Foreskin keratinocyte (primary cell): Measurements from ENCODE around the genes MRGPRX4, LDHC and SPTY2D1.

DNA sequence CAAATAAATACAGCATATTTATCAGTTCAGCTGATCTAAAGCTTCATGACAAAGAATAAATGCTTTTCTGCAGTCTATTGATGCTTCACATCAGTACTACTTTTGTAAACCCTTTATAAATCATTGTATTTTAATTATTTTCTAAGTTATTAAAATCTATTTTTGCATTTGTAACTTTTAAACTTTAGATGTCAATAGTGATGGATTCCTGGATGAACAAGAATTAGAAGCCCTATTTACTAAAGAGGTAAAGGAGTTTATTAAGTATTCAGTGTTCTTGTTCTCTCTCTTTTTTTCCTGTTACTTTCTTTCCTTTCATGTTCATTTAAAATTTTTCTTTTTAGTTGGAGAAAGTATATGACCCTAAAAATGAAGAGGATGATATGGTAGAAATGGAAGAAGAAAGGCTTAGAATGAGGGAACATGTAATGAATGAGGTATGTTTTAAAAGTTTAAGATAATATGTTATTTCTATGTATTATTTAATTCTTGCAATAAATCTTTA, 35.2 kb downstream of the NUCB2 start:
- RAMPAGE, total RNA, result no peak

DNA sequence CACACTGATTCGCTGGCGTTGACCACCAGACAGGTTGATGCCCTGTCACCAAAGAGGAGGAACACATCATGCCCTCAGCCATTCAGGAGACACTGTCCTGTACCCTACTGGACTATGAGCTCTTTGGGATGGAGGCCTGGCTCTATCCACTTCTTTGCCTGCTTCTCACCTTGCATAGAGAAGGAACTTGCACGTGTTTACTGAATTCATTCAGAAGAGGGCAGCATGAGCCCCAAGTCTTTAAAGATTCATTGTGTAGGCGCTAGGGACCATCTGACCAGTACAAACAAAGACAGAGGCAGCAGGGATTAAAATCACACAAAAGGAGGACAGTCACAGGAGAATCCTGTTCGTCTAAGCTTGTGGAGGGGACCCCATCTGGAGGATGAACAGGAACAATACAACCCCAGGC, 24.3 kb upstream of the KCNJ11 start:
- RAMPAGE, total RNA, result no peak

DNA sequence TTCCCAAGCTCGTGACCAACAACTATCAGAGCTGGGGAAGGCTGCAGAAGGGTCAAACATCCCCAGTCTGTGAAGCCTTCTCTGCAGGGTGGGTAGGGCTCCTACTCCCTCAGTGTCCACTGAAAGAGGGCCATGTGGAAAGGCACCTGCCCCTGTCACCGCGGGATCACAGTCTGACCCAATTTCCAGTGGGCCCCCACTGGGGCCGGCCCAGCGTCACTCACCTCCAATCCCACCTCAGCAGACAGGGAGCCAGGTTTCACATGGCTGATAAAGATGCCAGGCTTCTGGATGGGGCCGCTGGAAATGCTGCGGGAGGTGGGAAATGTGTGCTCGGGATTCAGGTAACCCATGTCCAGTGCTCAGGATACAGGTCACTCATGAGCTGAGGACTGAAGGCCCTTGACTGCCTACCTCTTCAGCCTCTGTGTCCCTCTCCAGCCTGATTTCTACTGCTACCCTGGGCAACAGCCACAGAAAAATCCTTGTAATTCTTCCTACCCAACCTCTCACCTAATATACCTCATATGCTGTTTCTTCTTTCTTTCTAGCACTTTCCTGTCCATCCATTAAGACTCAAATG, 19.9 kb downstream of the USH1C start:
- RAMPAGE, total RNA, result no peak

DNA sequence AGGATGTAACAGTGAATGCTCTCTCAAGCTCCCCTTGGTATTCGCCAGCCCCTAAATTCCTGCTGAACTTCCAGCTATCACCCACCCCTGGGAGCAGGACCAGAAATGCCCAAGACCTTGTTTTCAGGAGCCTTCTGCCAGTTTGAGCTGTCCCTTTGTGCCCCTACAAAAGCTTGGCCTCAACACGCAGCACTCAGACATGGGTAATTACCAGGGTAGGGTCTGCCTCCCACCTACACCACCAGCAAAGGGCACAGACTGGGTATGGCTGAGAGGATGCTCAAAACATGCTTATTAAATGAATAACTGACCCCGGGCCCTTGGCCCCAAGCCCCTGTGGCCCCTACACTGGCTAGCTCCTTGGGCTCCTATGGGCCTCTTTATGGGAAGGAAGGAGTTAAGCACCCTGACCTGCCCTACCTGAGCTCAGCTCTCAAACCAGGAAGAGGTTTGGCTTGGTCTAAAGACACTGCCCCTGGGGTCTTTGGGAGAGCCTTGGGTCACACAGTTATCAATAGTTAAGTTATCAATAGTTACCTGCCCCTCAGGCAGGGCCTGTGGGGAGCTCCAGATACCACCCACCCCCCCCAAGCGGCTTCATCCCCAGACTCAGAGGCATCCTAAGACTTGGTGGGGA, 1.3 kb downstream of the USH1C start:
- RAMPAGE, total RNA, result no peak

- RAMPAGE, total RNA, result no peak
Observed at GRCh38 chr11:18011552-18012836, 853 bp downstream of the SERGEF start.

DNA sequence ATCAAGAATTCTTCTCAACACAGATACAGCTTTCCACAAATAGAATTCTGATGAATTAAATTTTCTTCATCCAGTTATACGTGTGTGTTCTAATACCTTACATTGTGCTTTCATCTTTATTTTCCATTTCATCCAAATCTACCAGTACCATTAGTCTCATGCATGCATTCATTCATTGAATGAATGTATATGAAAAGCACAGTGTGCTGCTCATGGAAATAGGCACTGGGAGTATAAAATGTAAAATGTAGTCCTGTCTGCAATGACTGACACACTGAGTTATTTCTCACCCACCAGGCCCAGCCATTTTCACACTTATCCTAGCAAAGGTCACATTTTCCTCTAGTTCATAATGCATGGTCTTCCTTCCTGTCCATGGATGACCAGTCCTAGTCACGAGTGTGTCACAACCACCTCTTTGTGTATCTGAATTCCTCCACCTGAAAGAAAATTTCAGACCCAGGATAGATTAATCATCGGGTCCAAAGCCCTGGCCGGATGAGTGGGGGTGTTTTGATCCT, at the start of gene MRGPRX4:
Gene MRGPRX4 (plus strand): TSS at position 366 of the 521 bp plus-strand sequence.
- RAMPAGE, total RNA, result no peak

GRCh38 chr11:18259264-18259918, 6.7 kb upstream of the SAA1 start:
- RAMPAGE, total RNA, result no peak

GRCh38 chr11:18269583-18270056, 3.6 kb downstream of the SAA1 start:
- RAMPAGE, total RNA, result no peak

DNA sequence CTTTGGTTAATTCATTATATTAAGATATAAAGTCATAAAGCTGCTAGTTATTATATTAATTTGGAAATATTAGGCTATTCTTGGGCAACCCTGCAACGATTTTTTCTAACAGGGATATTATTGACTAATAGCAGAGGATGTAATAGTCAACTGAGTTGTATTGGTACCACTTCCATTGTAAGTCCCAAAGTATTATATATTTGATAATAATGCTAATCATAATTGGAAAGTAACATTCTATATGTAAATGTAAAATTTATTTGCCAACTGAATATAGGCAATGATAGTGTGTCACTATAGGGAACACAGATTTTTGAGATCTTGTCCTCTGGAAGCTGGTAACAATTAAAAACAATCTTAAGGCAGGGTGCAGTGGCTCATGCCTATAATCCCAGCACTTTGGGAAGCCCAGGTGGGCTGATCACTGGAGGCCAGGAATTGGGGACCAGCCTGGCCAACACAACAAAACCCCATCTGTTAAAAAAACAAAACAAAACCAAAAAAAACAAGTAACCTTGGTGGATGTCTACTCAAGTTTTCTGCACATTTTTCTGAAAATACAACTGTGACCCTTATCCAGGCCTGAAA, 4.2 kb upstream of the LDHC start:
- RAMPAGE, total RNA, result no peak

DNA sequence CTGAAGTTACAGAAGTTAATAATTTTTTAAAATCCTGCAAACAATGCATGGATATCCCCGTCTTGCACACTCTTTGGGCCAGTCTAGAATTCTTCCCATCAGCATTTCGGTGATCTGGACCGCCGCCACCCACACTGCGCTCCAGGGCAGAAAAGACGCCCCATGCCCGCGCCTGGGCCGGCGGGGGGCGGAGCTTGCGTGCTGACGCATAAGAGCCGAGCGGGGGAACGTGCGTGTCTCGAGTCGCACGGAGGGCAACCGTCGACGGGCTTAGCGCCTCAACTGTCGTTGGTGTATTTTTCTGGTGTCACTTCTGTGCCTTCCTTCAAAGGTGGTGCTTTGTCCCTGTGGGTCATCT, at the start of gene LDHC:
Gene LDHC (plus strand): TSS at position 241 of the 358 bp plus-strand sequence.
- RAMPAGE, total RNA, result no peak

- RAMPAGE, total RNA, result no peak
Observed at GRCh38 chr11:18483797-18484251, 28.2 kb downstream of the LDHAL6A start.

DNA sequence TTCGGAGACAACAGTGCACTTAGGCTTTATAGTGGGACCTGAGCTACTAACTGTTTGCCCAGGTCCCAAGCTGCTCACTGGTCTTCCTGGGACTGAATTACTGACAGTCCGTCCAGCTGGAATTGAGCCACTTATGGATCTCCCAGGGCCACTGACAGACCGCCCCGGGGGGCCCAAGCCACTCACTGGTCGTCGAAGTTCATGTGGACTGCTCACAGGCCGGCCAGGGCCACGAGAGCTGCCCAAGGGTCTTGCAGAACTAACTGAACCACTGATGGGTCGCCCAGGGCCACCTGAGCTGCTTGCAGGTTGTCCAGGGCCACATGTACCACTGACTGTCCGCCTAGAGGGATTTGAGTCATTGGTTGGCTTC, 15.1 kb downstream of the MISFA start:
- RAMPAGE, total RNA, result no peak

DNA sequence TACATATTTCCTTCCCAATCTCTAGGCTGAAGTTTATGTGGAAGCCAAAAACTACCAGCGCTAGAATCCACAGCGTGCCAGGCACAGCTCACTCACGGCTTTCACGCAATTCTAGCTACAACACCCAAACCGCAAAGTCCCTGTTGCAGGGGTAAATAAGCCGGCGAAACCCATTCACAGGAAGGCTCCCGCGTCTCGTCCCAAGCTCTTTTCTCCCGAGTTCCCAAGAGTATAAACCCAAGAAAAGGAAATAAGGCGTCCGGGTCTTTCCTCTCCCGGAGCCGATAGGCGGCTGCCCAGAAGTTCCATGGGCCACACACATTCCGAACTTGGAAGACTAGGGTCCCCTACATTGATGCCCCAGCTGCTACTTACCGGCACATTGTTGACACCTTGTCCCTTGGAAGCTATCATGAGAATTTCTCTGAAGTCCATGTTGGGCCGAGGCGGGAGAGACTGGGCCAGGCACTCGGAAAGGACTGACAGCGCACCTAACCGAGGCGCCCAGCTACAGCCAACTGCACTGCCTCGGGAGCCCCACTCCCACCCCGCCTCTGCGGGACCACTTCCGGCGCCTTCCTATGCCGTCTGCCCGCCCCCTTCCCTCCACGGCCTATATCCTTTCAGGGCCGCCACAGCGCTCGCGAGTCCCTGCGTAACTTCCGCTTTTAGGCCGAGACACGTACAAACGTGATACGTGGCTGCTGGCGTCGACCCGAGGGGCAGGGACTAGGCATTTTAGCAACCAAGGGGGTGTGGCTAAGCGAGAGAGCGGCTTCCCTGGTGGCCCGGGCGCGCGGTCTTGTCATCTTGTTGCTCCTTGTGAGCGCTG, at the start of gene SPTY2D1:
Gene SPTY2D1 (minus strand): TSS at position 520 of the 832 bp plus-strand sequence.
- RAMPAGE, total RNA, result start-site peak on the minus strand centred at position 531 of the sequence, 30 bp wide, 141 and 149 reads in 2 replicates

GRCh38 chr11:18707515-18708096, 9.0 kb downstream of the TMEM86A start:
- RAMPAGE, total RNA, result no peak

DNA sequence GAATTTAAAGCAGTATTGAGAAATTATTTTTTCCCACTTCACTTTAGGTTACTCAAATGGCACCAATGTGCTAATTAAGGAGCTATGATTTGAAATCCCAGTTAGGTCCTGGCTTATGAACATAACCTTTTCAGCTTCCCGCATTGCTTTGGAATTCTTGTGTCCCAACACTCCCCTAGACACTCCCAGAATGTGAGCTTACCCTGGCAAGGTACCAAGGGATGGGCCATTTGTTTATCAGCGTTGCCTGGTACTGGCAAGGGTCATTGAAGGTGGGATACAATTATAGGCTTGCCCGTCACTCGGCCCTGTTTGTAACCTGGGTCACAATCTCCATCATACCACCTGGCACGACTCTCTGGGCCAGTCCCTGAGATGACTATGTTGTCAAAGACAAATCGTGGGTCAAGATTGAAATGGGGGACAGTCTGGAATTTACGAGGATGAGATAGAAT, 5.4 kb downstream of the CSRP3 start:
- RAMPAGE, total RNA, result no peak

GRCh38 chr11:19401634-19402256, 161.0 kb upstream of the E2F8 start:
- RAMPAGE, total RNA, result no peak

DNA sequence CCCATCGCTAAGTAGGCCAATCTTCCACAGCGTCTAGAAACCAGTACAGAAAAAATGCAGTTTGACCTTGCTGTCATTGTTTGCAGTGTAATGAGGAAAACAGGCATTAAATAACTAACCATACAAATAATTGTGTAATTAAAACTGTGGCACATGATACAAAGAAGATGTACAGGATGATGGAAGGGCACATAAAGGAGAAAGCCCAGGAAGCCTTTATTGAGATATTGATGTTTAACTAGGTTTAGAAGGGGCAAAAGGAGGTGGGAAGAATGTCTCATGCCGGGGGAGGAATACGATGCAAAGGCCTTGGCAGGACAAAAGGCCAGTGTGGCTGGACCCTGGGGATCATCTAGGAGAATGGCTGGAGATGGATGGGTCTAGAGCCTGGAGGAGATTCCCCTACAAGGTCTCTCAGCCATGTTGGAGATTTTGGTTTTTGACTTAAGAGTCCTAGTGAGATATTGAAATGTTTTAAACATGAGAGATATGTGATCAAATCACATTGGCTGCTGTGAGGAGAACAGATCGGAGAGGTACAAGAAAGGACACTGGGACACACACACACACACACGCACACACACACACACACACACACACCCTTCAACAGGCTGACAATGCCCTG, 200.2 kb upstream of the E2F8 start:
- RAMPAGE, total RNA, result no peak

DNA sequence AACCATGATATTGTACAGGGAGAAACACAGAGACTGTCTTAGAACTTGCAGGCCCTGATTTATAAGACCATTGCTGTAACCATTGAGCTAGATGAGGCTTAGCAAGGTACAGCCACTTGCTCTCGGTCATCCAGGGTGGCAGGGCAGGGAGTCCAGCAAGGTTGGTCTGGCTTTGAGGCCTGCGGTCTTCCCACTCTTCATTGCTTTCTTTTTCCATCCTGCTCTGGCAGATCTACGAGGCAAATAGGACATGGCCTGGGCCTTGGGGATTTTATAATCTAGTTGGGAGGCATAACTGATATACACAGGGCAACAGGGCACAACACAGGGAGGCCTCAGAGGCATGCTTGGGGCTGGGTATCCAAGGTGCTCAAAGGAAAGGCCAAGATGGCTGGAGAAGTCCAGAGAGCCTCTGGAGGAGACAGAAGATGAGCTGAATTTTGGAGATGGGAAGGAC, 4.4 kb downstream of the NAV2 start:
- RAMPAGE, total RNA, result no peak

DNA sequence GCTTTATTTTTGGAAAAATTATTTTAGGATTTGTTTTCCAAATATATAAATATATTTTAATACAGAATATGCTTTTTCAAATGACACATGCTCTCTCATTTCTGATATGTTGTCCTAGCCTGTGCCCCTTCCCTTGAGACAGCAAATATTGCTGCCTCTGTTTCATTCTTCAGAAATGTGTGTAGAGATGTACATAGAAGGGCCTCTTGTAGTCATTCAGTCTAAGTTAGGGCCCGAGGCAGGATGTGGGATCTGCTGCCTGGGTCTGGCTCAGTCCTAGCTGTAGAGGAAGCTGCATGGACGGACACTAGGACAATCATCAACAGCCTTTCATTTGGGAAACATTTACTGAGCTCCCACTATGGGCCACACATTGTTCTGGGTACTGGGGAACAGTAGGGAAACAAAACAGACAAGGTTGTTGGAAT, 62.5 kb downstream of the NAV2 start:
- RAMPAGE, total RNA, result no peak

DNA sequence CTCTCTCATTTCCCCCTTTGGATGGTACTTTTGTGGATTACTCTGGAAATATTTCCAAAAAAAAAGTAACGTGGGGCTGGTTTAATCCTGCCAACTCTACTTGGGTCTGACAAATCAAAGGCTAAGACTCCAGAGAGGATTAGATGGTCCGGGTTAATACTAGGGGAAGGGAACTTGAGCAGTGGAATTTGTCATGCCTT, 120.2 kb downstream of the NAV2 start:
- RAMPAGE, total RNA, result no peak